ENCODE measurements around the genes FZD4 and CTSC.

DNA sequence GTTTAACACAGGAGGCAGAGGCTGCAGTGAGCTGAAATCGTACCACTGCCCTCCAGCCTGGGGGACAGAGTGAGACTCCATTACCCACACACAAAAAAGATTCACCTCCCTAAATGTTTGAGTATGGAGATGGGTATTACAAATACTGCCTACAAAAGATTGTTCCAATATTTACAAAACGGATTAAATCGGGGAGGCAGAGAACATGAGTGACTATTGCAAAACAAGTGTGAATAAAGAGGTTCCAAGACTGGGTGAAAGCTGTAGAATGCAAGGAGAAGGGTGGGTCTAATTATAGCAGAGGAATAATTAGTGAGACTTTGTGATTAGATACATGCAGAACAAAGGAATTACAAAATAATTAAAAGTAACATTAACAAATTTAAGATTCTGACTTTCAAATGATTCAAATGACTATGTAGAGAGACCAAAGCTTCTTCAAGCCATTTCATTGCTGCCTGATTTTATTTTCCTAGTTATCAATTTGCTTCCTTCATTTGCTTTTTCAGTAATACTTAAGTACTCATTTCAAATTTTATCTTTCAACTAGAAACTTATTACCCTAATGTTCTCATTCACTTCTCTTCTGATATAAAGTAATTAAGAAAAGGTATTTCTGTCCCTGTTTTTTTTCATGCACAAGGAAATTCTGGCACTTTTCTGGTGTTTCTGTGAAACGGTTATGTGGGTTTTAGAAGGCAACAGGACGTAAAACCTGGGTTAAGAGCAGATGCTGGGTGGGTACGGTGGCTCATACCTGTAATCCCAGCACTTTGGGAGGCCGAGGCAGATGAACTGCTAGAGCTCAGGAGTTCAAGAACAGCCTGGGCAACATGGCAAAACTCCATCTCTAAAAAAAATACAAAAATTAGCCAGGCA lies 97.9 kb downstream of the PICALM start:
- PRO-cap, 3 experiments = no peak in any of the 3 experiments
- RAMPAGE, long total RNA, 4 experiments = no peak in any of the 4 experiments
- RRBS = no CpG with 5 or more reads among the region's 7 CpGs

GRCh38 chr11:85979984-85980600 lies 88.8 kb downstream of the PICALM start:
- PRO-cap, 3 experiments = peak in 1 of 3 experiments; most common minus-strand start chr11:85980280 (in 1)
- RAMPAGE, long total RNA, 4 experiments = no peak in any of the 4 experiments
- RRBS = no CpG with 5 or more reads among the region's 2 CpGs

DNA sequence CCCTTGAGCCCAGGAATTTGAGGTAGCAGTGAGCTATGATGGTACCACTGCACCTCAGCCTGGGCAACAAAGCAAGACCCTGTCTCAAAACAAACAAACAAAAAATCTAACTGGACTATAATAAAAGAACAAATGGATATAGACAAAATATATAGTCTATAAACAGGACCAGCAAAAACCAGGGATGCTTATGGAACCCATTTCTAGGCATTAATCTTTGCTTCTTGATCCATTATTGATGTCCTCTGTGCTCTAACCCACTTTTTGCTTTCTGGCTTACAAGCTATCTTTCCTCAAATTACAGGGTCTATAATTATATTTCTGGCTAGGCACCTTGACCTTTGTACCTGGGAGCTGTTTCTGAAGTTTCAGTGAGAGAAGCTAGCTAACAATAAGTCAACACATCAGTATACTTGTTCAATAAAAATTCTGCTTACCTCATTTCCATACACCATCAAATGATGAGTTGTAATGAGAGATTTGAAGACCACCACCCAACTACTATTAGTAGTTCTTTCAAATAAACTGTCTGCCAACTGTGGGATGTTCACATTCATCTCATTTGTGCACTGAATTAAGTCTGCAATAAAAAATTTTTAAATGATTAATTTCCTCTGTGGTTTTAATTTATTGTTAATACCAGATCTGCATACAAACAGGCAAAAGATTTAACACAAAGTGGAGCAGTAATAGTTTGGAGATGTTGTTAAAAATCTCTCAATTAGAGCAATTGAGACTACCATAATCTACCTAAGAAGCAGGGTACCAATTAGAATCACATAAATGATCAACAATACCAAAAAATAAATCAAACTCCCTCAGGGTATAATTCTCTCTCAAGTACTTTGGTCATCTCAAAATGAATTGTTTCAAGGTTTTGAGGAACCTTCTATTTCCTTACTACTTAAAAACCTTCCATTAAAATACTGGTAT lies 37.6 kb downstream of the PICALM start:
- PRO-cap, 3 experiments = no peak in any of the 3 experiments
- RAMPAGE, long total RNA, 4 experiments = no peak in any of the 4 experiments

DNA sequence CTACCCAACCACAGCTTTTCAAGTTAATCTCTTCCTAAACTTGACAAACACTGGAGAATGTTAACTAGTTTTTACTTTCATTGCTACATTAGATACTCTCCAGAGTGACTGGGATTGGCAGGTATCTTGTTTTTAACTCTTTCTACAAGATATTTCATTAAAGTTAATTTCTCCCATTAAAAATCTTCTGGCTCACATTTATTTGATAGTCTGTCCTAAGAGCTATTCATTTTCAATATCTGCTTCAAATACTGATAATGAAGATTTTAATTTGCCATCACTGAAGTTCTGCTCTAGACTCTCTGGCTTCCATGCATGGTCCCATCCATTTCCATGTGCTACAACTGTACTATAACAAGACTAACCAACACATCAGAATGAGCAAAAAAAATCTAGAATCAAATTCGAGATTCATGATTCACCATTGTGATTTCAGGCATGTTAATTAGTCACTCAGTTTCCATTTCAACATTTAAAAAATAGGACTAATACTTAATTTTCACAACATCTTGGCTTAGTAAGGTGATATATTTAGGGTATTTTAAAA lies 22.9 kb downstream of the PICALM start:
- PRO-cap, 3 experiments = no peak in any of the 3 experiments
- RAMPAGE, long total RNA, 4 experiments = no peak in any of the 4 experiments
- RRBS = no CpG with 5 or more reads among the region's 1 CpG

GRCh38 chr11:86058649-86059513 lies 10.0 kb downstream of the PICALM start:
- PRO-cap, 3 experiments = no peak in any of the 3 experiments
- RAMPAGE, long total RNA, 4 experiments = no peak in any of the 4 experiments
- RRBS = no CpG with 5 or more reads among the region's 2 CpGs

DNA sequence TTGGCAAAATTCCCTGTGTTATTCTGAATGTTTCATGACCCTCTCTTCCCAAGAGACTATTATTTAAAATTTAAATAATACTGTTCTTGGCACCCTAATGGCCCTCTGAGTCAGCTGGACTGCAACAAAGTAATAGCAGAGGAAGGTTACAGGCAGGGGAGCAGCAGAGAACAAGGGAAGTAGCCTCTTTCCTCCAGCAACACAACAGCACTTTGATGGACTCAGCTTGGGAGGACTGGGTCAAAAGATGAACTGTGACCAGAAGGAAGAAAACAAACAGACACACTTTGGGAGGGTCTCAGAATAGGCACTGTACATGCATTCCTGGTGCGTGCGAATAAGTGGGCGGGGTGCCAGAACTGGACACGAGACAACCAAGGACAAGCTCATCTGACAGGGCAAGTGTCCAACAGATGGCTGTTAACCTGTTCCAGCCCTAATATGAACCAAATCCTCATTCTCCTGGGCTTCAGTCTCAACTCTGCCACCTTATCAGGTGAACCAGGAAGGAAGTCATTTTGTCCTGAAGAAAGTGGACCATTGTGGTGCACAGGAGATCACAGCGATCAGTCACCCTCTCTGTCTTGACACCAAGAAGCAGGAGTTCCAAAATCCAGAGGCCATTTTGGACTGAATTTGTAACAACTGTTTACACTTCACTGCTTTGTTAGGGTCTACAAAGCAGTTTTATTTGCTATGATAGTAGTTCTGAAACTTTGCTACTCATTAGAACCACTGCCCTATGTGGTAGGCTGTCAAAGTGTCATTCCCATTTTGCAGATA lies 203.6 kb downstream of the CCDC81 start:
- PRO-cap, 3 experiments = peak in 1 of 3 experiments; most common plus-strand start position 138 of the sequence (in 1)
- RAMPAGE, long total RNA, 4 experiments = no peak in any of the 4 experiments
- RRBS = no CpG with 5 or more reads among the region's 5 CpGs

- PRO-cap, 3 experiments = no peak in any of the 3 experiments
- RAMPAGE, long total RNA, 4 experiments = start-site peak on the minus strand in 1 of 4 experiments, at chr11:86919710-86920229 at its widest, 12 reads per replicate
- RRBS = no CpG with 5 or more reads among the region's 6 CpGs
Measured at GRCh38 chr11:86919606-86920079, 35.6 kb downstream of the FZD4 start.

GRCh38 chr11:86920748-86921598 lies 34.2 kb downstream of the FZD4 start:
- PRO-cap, 3 experiments = no peak in any of the 3 experiments
- RAMPAGE, long total RNA, 4 experiments = start-site peak on the minus strand in 1 of 4 experiments, at chr11:86921172-86921690 at its widest, 12 reads per replicate
- RRBS = no CpG with 5 or more reads among the region's 6 CpGs

GRCh38 chr11:86951507-86952216 lies 3.5 kb downstream of the FZD4 start:
- PRO-cap, 3 experiments = peak in 3 of 3 experiments; most common plus-strand start chr11:86951977 (in 3); most common minus-strand start chr11:86951711 (in 1)
- RAMPAGE, long total RNA, 4 experiments = no peak in any of the 4 experiments
- RRBS = no CpG with 5 or more reads among the region's 8 CpGs

DNA sequence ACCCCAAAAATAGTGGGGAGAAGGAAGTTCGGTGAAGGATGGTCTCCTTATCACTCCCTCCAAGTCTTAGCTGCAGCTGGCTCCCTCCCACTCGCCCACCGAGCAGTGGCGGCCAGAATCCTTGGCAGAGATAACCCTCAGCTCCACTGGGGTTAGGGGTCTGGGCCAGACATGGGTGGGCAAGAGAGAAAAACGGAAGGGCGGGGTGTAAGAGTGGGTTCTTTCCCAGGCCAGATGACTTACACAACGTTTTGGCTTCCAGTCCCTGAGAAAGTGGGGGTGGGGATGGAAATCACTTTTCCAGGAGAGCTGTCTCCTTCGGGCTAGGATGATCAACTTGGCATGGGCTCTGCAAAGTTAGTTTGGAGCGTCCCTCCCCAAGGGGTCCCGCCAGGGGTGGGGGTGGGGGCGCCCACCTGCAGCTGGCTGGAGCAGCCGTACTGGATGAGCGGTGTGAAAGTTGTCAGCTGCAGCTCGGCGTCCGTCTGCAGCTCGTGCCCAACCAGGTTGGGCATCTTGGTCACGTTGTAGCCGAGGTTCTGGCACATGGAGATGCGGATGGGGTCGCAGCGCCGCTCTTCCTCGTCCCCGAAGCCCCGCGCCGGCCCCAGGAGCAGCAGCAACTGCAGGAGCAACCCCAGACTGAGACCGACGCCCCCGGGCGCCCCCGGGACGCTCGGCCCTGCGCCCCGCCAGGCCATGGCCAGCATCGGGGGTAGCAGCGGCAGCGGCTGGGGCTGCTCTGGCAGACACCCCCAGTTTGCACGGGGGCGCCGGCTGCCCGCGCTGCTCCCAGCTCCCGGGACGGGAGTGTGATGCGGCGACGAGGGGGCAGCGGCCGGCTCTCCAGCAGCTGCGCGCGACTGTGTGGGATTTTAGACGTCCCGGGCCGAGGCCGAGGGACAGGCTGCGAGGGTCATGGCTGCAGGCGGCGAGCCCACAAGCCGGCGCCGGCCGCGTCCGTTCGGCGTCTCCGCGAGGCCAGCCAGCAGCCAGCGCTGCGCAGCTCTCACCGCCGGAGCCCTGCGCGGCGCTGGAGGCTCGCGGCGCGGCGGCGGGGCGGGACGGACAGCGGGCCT lies at the start of gene FZD4:
Gene FZD4 (minus strand): TSS at position 1,011 of the 1,079 bp plus-strand sequence.
- PRO-cap, 3 experiments = peak in 3 of 3 experiments; most common plus-strand start position 878 of the sequence (in 2); most common minus-strand start position 1,011 of the sequence (in 3)
- RAMPAGE, long total RNA, 4 experiments = no peak in any of the 4 experiments
- RRBS = 2% methylated on average over 53 of the region's 88 CpGs

GRCh38 chr11:87078977-87079470 lies 41.3 kb downstream of the TMEM135 start:
- PRO-cap, 3 experiments = no peak in any of the 3 experiments
- RAMPAGE, long total RNA, 4 experiments = no peak in any of the 4 experiments
- RRBS = no CpG with 5 or more reads among the region's 6 CpGs

- PRO-cap, 3 experiments = no peak in any of the 3 experiments
- RAMPAGE, long total RNA, 4 experiments = no peak in any of the 4 experiments
- RRBS = no CpG with 5 or more reads among the region's 6 CpGs
Measured at GRCh38 chr11:87207565-87208550, 170.1 kb downstream of the TMEM135 start.

GRCh38 chr11:88337077-88338305 lies at the start of gene CTSC:
Gene CTSC, minus strand, starts transcription at chr11:88337736.
- PRO-cap, 3 experiments = peak in 3 of 3 experiments; most common plus-strand start chr11:88337400 (in 1); most common minus-strand start chr11:88337697 (in 2)
- RAMPAGE, long total RNA, 4 experiments = start-site peak on the plus strand in 3 of 4 experiments, at chr11:88337819-88337892 at its widest, 6 to 51 reads per replicate; start-site peak on the minus strand in 4 of 4 experiments, at chr11:88337708-88337770 at its widest, 122 to 4,165 reads per replicate
- RRBS = no CpG with 5 or more reads among the region's 66 CpGs

DNA sequence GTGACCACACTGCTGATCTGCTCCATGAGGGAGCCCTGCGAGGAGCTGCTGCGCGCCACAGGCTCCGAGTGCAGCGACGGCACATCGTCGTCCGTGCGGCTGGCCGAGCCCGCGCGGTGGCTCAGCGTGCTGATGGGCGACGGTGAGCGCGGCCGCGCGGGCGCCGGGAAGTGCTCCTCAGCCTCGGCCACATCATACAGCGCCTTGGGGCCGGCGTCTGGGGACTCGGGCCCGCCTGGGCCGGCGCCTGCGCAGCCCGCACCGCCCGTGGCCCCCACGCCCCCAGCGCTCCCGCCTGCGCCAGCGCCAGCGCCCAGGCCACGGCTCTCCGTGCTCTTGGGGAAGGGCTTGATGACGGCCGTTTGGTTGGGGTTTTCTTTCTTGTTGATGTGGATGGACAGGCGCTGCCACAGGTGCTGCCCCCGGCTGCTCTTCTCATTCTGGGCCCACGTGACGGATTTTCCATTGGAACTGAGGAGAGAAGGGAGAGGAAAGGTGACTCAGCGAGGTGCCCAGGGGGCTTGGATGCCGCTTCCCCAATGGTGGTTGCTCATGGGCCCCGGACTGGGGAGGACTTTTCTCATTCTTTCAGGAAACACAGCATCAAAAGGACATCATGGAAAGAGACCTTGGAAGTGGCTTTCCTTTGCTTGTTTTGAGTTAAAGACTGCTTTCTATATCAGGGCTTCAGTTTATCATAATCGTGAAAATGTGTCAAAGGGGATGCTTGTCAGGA lies 171.7 kb upstream of the CTSC start:
- PRO-cap, 3 experiments = no peak in any of the 3 experiments
- RAMPAGE, long total RNA, 4 experiments = no peak in any of the 4 experiments
- RRBS = 3% methylated on average over 4 of the region's 54 CpGs

GRCh38 chr11:89660239-89660570 lies 49.9 kb upstream of the TRIM77 start:
- PRO-cap, 3 experiments = no peak in any of the 3 experiments
- RAMPAGE, long total RNA, 4 experiments = no peak in any of the 4 experiments

DNA sequence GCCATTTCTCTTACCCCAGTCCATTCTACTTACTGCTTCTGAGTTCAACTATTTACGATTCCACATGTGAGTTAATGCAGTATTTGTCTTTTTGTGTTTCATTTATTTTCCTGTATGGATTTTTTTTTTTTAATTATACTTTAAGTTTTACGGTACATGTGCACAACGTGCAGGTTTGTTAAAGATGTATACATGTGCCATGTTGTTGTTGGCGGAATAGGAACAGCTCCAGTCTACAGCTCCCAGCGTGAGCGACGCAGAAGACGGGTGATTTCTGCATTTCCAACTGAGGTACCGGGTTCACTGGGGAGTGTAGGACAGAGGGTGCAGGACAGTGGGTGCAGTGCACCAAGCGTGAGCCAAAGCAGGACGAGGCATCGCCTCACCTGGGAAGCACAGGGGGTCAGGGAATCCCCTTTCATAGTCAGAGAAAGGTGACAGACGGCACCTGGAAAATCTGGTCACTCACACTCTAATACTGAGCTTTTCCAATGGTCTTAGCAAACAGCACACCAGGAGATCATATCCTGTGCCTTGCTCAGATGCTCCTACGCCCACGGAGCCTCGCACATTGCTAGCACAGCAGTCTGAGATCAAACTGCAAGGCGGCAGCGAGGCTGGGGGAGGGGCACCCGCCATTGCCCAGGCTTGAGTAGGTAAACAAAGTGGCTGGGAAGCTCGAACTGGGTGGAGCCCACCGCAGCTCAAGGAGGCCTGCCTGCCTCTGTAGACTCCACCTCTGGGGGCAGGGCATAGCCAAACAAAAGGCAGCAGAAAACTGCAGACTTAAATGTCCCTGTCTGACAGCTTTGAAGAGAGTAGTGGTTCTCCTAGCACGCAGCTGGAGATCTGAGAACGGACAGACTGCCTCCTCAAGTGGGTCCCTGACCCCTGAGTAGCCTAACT lies 17.3 kb upstream of the CHORDC1 start:
- PRO-cap, 3 experiments = no peak in any of the 3 experiments
- RAMPAGE, long total RNA, 4 experiments = no peak in any of the 4 experiments
- RRBS = no CpG with 5 or more reads among the region's 23 CpGs

- PRO-cap, 3 experiments = no peak in any of the 3 experiments
- RAMPAGE, long total RNA, 4 experiments = no peak in any of the 4 experiments
- RRBS = no CpG with 5 or more reads among the region's 3 CpGs
Measured at GRCh38 chr11:93481730-93482030, 61.5 kb downstream of the SMCO4 start.

- PRO-cap, 3 experiments = no peak in any of the 3 experiments
- RAMPAGE, long total RNA, 4 experiments = no peak in any of the 4 experiments
- RRBS = no CpG with 5 or more reads among the region's 8 CpGs
Measured at GRCh38 chr11:93486961-93487550, 56.1 kb downstream of the SMCO4 start.

GRCh38 chr11:93530241-93531129 lies 12.7 kb downstream of the SMCO4 start:
- PRO-cap, 3 experiments = no peak in any of the 3 experiments
- RAMPAGE, long total RNA, 4 experiments = no peak in any of the 4 experiments
- RRBS = no CpG with 5 or more reads among the region's 4 CpGs

DNA sequence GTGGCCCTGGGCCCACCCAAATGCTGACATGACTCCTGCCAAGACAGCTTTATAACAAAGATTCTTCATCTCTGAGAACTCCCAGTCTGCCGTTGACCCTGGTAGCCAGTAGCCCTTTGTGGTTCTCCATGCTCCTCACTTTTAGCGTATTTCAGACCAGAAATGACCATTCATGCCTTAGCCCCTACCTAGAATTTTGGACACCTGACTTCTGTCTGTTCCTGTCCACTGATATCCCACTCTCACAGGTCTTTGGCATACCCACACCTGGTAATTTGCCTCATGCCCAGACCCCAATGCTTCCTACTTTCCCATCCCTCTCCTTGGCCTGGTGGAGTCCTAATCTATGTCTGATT lies 25.2 kb upstream of the CEP295 start:
- PRO-cap, 3 experiments = no peak in any of the 3 experiments
- RAMPAGE, long total RNA, 4 experiments = no peak in any of the 4 experiments
- RRBS = no CpG with 5 or more reads among the region's 2 CpGs